SEM (cell line): Measurements from ENCODE around the gene EPDR1.

GRCh38 chr7:37415657-37416020, 33.0 kb downstream of the ELMO1 start:
- PRO-cap, result no peak

GRCh38 chr7:37421218-37421833, 27.3 kb downstream of the ELMO1 start:
- PRO-cap, result no peak

DNA sequence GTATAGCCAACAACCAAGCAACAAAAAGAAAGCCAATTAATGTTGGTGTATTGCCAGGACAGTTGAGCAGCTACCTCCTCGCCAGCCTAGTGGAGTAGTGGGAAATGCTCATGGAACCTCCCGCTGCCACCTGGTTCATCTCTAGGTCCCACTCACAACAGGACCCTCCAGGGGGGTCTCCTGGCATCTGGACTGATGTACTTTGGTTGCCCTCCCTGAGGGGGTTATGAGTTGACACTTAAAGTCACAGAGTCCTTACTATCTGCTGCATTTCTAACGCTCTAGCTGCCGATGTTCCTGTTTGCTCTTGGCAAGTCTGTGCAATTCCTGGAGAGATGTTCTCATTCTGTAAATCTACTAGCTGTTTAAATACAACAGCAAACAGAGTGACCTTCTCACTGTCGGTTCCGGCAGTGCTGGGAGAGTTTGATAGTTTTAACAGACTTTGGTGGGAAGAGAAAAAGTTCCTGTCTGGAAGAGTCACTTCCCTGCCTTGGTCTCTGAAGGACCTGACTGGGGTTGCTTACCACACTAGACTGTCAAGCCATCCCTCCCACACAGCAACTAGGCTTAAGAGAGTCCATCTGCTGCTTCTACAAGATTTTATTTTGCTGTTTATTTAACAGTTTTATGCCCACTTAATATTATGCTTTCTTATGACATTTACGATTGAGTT, 63.2 kb upstream of the ELMO1 start:
- PRO-cap, result no peak

- PRO-cap, result no peak
Measured at GRCh38 chr7:37674377-37675008, 9.1 kb upstream of the GPR141 start.

DNA sequence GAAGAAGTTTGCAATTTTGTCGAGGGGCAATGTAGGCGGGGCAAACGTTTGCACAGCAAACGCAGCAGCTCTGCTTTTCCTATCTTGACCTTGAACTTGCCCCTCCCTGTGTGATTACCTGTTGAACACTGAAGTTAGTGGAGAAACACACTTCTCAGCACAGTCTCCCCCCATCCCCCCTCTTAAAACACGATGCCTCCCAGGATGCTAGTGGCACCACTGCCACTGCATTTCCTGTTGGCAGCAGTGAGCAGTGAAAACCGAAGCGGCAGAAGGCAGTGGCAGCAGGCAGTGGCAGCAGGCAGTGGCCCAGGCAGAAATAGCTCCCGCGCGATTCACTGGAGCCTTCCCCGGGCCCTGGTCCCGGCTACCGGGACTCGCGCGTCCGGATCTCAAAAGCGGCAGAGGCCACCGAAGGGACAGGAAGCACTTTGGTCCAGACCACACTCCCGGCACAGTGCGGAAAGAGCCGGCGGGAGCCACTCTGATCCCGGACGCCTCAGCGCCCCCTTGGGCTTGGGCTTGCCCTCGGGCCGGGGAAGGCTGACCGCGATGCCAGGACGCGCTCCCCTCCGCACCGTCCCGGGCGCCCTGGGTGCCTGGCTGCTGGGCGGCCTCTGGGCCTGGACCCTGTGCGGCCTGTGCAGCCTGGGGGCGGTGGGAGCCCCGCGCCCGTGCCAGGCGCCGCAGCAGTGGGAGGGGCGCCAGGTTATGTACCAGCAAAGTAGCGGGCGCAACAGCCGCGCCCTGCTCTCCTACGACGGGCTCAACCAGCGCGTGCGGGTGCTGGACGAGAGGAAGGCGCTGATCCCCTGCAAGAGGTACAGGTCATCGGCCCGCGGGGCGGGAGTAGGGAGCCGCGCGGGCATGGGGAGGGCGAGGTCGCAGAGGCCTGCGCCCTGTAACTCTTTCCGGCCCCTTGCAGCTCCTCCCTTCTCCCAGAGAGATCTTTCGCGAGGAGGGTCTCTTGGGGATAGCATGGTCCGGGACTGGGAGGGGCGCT, at the start of gene EPDR1:
Gene EPDR1, plus strand, starts transcription at position 253 of the 1,003 bp plus-strand sequence.
- PRO-cap, result bidirectional peak, plus-strand start at position 287 of the sequence, minus-strand start at position 184 of the sequence

DNA sequence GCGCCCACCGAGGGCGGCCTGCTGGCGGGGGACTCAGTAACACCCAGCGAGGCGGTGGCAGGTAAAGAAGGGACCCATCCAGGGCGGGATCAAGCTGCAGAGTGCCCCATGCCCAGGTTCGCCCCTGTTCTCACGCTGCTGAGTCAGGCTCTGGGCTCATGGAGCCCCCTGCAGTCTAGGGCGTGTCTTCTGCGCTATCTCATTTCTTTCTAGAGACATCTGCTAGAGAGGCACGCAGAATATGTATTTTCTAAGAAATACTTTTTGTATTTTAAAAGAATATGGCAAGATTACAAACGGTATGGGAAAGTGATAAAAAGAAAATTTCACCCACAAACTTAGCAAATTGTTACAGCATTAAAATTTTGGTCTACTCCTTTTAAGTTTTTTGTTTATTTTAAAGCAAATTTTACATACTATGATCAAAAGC, 966 bp downstream of the EPDR1 start:
- PRO-cap, result unidirectional peak, minus-strand start at position 103 of the sequence; unidirectional peak, minus-strand start at position 152 of the sequence

DNA sequence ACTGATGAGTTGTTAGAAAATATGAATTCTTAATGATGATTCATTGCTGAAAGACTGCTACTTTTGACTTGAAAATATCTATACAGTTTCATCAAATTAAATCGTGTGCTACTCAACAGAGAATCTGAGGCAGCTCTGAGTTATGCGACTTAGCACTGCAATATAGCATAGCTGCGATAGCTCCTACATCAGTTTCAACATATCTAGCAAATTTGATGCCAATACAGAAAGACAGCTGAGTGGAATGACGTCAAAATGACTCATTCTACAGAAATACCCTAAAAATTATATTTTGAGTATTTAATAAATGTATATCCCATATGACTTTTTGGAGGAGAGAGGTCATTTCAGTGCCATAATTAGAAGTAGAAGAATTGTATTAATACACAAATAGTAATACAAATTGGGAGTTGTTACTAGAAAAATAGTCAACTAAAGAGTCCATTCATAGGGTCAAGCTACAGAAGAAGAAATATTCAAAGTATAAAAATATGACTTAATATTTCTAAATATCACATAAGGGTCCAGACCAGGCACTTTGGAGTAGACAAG, 96.5 kb downstream of the STARD3NL start:
- PRO-cap, result no peak

DNA sequence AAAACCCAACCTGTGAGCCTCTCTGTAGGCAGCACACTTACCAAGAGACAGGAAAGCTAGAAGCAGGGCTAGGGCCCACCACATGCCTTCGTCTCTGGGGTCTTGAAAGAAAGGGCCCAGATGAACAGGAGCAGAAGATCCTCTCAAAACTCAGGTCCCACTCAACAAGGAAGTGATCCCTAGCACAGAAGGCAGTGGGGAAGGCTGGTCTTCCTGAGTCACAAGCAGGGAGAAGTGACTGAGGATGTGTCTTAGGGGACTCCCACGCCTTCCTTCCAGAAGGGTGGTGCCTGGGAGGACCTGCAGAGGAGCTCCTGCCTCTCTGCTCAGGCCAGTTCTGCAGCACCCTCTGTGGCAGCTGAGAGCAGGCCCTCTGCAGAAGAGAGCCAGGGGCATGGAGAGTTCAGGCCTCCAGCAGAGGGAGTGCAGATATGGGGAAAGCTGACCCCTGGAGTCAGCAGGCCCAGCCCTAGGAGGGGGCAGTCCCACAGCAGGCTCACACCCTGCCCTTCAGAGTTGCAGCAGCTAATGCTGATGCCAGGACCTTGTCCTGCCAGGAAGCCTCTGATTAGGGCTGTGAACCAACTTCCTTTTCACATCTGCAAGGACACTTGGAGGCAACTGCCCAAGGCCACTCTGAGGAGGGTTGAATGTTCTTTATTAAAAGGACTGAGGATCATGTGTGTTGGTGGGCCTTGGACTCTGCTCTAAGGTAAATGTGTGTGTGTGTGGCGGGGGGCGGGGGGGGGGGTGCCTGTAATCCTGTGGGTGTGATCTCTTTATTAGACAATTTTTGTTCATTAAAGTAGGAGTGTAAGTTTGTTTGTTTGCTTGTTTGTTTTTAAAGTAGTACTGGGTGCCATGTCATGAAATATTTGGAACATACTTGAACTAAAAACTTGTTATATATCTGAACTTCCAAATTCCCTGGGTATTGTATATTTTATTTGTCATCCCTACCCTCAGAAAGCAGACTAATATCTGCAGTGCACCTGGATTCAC, 163.3 kb downstream of the STARD3NL start:
- PRO-cap, result no peak

DNA sequence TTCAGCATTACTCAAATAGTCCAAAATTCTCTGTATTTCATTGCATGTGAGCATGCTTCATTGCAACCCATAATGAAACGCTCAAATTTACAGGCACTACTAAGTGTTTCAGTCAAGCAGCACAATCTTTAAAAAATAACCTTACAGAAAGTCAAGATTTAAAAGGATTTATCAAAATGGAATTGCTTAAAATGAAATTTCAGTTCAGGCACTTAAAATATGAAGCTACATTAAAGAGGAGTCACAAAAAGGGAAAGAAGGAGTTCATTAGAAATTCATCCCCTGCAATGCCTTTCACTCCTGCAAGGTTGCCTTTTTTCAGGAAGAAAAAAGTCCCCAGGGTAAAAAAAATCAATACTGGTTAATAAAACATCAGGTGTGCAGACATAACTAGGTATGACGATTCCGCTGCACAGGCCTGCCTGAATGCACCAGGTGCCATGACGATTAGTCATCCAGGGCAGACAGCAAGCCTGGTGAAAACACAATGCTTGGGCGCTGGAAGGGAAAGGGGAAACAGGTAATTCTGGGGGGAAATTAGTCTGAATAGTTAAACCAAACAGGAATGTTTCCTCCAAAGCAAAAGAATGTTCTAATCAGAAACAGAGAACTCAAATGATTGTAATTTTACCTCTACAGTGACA, 45.5 kb downstream of the VPS41 start:
- PRO-cap, result no peak

- PRO-cap, result no peak
Measured at GRCh38 chr7:39663710-39664897, 40.7 kb downstream of the RALA start.

DNA sequence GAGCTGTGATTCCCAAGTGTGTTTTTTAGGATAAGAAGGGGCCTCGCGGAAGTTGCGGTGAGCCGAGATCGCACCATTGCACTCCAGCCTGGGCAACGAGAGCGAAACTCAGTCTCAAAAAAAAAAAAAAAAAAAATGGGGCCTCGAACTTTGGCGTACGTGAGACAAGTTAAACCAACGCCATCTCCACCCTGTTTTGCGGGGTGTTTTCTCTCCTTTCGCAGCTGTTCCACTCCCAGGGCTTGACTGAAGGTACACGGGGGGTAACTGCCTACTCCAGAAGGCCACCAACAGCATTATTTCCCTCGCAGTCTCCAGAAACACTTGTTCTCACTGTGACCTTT, 1.1 kb upstream of the CDK13 start:
- PRO-cap, result no peak

- PRO-cap, result no peak
Measured at GRCh38 chr7:39952285-39952854, 2.3 kb downstream of the CDK13 start.

DNA sequence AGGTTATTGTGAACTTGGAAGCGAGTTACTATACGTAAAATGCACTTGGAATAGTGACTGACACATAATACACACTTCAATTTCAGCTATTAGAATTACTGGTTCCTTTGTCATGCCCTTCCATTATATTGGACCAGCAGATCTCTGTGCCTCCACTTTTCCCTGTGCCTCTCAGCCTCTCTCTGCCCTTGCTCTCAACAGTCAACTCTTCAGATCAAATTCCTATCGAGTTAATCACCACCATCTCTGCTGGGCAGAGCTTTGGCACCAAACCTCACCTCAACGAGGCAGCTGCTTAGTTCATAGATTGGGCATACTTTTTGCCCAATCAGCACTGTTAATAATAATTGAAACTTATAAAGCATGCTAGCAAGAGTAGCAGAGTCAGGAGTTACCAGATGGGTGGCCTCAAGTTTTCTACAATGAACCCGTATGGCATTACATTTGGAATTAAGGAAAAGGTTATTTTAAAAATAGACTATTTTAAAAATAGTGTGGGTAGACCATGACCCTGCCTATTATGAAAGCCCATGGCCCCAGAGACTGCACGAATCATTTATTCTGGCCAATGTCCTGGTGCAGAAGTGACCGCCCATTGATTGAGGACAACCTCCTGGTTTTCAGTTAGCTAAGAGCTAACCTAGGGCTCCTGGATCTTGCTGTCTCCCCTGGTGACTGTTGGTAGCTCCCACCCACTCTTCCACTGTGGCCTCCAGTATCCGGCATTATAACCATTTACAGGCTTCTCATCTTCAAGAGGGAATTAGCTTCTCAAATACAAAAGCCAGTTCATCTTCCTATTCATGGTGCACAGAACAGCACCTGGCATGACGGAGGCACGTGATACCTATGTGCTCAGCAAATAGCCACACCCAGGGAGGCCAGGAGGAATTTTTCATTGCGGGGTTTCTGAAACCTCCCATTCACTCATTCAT, 265.4 kb downstream of the INHBA start:
- PRO-cap, result no peak

DNA sequence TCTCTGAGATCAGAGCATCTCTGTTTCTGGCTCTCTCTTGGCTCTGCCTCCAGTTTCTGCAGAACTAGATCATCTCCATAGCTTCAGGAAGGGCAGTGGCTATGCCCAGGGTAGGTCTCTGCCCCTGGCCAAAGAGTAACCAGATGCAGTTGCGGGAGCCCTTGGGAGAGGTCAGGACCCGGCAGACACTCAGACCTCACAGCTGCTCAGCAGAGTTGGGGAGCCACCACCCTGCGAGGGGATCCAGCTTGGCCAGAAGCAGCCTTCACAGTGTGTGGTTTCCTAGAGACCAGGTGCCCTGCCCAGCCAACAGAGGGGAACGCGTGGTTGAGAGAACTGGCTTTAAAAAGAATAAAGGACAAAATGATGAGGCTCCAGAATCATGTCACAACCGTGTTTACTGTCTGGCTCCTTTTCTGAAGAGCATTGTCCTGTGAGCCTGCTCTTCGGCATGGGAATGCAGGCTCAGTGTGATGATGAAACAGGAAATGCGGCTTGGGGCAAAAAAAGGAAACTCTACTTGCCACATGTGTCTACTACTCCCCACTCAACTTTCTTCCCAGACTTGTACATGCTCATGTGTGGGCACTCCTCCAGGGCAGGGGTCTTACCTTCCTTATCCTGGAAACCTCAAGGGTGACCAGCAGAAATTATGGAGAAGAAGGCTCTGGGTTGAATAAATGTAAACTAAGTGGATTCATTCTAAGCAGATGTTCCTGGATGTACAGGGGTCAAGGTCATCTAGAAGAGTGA, 243.1 kb downstream of the INHBA start:
- PRO-cap, result unidirectional peak, minus-strand start at position 472 of the sequence

- PRO-cap, result no peak
Measured at GRCh38 chr7:41699239-41700072, 3.4 kb downstream of the INHBA start.

GRCh38 chr7:41708926-41709282, 6.0 kb upstream of the INHBA start:
- PRO-cap, result no peak

DNA sequence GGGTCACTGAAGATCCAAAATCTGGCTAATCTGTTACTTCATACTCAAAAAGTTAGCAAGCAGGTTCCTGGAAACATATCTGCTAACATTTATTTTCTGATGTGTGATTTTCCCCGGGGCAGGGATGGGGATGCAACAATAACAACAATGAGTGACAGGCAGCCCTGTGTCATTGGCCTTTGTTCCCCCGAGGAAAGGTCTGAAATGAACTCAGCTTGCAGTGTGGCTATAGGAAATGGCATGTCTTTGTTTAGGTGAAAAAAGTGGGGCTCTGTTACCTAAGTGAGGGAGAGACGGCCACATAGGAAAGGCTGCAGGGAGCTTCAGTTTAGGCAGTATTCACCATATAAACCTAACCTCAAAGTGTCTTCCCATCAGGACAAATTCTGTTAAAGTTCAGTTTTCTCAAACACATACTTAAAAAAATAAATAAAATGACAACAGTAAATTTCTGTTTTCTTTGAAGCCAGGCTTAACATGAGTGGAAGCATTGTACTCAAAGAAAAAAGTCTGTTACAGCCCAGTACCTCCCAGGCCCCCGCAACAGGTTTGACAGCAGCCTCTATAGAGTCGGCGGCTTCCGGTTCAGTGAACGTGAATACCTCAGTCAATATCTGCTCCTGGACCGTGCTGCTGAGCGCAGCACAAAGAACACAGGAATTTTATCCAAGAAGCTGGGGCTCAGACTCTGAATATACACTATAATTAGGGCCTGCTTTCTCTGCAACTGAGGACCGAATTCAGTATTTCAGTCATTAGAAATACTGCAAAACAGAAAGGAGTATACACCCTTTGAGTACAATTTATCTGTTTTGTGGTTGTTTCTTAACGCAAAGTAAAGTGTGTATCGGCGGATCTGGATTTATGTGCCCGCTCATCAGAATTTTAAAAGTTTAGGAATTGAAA, 168.3 kb downstream of the GLI3 start:
- PRO-cap, result no peak

- PRO-cap, result no peak
Measured at GRCh38 chr7:42219329-42219836, 17.6 kb downstream of the GLI3 start.

DNA sequence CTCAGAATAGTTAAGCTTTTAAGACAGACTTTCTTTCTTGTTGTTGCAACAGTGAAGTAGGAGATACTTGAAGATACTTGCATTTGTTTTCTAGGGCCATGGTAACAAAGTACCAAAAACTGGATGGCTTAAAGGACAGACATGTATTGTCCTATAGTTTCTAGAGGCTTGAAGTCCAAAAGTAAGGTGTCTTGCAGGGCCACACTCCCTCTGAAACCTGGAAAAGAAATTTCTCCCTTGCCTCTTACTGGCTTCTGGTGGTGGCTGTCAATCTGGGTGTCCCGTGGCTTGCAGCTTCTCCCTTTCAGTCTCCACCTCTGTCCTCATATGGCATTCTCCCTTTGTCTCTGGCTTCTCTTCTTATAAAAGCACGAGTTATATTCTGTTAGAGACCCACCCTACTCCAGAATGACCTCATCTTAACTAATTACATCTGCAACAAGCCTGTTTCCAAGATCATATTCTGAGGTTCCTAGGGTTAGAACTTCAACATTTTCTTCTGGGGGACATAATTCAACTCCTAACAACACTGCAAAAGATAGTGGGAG, 3.3 kb upstream of the GLI3 start:
- PRO-cap, result no peak

- PRO-cap, result no peak
Measured at GRCh38 chr7:42931780-42931982, 293 bp downstream of the PSMA2 start.